GM06990 (cell line): ENCODE data around the genes PMM1, DESI1 and SHISA8.

DNA sequence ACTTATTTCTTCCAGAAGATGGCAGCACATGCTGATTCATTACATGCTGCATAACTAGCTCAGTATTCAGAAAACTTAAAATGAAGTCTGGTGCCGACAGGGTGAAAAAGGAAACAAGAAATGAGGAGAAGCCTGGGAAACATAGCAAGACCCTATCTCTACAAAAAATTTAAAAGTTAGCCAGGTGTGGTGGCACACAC is 28.4 kb upstream of the RBX1 start:
- RRBS: no CpG with 5 or more reads among the region's 1 CpG

DNA sequence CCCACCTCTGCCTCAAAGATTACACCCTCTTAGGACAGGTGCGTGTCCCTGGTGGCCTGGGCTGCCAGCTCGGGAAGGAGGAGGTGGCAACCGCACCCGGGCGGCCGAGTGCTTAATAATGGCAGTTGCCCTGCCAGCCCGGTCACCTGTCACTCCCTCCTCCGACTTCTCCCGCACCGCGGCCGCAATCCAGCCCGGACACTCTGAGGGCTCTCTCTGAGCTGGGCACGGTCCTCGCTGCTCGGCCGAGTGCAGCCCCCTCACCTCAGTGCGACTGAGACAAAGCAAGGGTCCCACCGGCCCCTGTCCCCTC is 8.2 kb upstream of the L3MBTL2 start:
- RRBS: 15% methylated on average over 13 of the region's 19 CpGs

GRCh38 chr22:41216935-41217444 is 11.9 kb downstream of the L3MBTL2 start:
- RRBS: no CpG with 5 or more reads among the region's 14 CpGs

- RRBS: no CpG with 5 or more reads among the region's 6 CpGs
Observed at GRCh38 chr22:41223227-41223797, 17.4 kb downstream of the CHADL start.

GRCh38 chr22:41242734-41243328 is 2.1 kb upstream of the CHADL start:
- RRBS: no CpG with 5 or more reads among the region's 17 CpGs

DNA sequence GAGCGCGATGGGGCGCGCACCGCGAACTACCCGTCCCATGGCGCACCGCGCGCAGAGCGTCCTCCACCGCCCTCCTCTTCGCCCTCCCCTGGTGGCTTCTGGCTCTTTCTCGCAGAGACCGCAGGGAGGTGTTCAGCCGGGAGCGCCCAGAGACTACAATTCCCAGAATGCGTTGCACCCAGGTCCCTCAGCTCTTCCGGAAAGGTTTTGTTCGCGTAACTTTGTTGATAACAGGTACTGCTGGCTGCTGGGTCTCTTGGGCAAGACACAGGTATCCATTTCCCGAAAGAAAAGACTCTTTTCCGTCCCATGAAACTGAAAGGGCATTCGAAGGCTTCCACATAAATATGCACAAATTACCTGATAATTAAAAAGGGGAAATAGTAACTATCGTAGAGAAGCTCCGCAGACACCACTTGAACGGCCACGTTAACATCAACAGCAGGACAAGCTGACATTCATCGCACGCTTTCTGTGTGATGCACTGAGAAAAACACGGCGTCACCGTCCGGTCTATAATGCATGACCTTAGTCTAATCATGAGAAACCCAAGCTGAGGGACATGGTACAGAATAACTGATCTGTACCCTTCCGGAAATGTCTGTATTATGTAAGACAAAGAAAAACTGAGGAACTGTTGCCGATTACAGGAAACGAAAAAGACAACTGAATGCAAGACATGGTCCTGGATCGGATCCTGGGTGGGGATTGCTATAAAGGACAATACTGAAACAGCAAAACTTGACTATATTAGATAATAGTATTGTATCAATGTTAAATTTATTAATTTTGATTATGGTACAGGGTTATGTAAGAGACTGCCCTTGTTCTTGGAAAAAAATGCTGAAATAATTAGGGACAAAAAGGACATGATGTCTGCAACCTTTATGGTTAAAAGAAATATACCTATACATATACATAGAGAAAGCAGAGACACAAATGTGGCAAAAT is 612 bp upstream of the RANGAP1 start:
- RRBS: 5% methylated on average over 6 of the region's 39 CpGs

DNA sequence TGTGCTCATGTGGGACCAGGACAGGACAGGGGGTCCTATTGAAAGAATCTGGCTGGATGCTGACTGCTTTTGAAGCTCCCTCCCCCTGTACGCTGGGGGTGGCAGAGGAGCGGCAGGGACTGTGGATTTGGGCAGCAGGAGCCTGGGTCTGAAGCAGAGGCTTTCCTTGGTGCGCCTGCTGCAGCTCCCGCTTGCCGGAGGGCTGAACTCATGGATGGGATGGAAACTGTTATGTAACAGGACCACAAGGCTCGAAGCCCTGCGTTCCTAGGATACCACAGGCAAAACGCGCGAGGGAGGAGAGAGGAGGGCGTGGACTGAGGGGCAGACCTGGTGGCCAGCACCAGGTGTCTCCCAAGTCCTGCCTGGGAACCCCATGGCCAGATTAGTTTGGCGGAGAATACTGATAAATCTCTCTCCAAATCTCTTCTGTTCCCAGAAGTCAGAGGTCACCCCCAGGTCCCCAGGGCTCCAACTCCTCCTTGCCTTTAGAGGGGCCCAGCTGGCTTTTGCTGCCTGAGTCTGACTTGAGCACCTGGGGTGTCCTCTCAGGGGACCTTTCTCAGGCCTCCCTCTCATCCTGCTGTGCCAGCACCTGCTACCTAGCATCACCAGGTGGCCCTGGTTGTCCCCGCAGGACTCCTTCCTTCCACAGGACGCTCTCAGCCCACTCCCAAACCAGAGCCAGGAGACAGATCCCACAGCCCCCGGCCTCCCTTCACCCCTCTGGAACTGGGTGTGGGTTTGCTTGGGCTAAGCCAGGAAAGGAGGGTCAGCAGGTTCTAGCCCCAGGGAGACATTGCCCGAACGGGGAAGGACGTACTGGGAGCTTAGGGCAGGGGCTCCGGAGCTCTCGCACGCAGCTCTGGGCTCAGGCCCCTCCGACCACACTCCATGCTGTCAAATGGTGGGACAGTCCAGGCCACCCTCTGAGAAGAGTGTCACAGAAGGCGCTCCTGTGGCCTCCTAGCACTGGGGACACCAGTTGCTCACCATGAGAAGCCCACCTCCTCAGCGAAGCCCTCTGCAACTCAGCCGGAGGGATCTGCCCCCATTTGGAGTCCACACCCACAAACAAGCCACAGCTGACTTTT is 13.5 kb upstream of the TEF start:
- RRBS: no CpG with 5 or more reads among the region's 25 CpGs

DNA sequence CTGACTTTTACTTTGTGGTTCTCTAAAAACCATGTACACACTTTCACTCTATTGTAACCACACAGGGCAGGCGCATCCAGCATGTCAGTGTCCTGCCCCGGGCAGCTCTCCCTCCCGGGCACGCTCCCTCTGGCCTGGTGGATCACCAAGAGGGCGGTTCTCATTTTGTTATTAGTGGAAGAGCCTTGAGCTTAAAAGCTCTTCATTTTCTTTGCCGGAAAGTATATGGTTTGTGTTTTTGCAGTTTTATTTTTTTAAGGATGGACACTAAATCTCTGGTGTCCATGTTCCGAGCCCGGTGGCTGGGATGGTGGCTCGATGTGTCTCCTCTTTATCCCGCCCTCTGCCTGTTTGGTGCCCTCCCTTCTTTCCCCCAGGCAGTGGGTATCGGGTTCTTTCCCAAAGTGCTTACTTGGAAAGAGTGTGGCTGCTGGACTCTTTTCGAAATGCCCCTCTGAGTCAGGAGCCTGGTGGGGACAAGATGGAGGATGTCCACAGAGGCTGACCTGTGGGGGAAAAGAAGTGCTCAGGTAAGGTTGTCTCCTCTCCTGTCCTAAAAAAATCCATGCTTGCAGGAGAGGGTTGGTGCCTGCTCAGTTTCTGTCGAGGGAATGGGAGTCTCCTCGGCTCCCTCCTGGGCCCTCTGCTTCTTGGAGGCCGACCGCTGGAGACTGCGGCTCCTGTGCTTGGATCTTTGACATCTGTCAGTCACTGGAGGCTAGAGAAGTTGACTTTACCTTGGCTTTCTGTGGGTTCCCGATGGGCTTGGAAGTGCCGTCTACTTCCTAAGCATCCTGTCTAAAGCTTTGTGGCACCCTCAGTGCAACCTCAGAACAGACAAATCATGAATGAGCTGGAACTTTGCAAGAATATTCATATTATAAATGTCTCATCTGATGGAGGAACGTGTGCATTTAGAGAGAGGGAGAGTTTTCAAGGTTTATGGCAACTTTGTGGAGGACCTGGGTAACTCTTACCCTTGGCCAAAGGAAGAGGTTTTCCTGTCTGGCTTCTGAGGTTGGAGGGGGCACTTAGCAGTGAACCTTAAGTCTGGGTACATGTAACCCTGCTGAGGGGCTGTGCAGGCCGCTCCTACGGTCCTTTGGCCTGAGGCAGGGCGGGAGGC is 16.3 kb downstream of the TEF start:
- RRBS: no CpG with 5 or more reads among the region's 23 CpGs

DNA sequence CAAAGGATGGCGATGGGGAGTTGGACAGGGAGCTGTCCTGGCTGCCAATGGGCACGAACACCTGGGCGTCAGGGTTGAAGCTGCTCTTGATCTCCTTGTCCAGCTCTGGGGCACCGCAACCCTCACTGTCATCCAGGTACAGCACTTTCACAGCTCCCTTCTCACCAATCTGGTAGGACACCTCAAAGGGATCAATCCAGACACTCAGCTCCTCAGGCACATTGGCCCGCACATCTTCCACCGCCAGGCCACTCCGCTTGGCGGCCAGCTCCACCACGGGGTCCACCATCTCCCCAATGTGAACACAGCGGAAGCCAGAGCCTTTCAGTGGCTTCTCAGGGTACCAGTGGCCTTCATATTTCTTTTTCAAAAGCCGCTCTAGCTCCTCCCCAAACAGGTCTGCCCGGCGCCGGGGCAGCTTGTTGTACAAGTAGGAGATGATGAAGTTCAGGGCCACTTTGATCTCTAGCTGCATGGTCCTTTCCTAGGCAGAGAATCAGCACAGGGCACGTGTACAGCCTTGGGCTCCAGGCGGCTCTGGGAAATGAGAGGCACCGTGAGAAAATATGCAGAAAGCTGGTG is 9.6 kb downstream of the TOB2 start:
- RRBS: no CpG with 5 or more reads among the region's 17 CpGs

- RRBS: 12% methylated on average over 1 of the region's 25 CpGs
Observed at GRCh38 chr22:41444827-41445705, 1.5 kb downstream of the TOB2 start.

- RRBS: no CpG with 5 or more reads among the region's 2 CpGs
Observed at GRCh38 chr22:41523092-41523459, 21.2 kb downstream of the POLR3H start.

GRCh38 chr22:41524501-41525713 is 19.4 kb downstream of the POLR3H start:
- RRBS: no CpG with 5 or more reads among the region's 31 CpGs

- RRBS: 95% methylated on average over 1 of the region's 5 CpGs
Observed at GRCh38 chr22:41531470-41531709, 12.9 kb downstream of the POLR3H start.

GRCh38 chr22:41589668-41590433 is at the start of gene PMM1:
TSS of gene PMM1 (minus strand) at chr22:41589840.
- RRBS: 5% methylated on average over 3 of the region's 56 CpGs

- RRBS: 4% methylated on average over 29 of the region's 41 CpGs
Observed at GRCh38 chr22:41620595-41621123, at the start of gene DESI1. TSS of gene DESI1 (minus strand) at chr22:41621043.

GRCh38 chr22:41681643-41682291 is 6.9 kb downstream of the SNU13 start:
- RRBS: no CpG with 5 or more reads among the region's 33 CpGs

DNA sequence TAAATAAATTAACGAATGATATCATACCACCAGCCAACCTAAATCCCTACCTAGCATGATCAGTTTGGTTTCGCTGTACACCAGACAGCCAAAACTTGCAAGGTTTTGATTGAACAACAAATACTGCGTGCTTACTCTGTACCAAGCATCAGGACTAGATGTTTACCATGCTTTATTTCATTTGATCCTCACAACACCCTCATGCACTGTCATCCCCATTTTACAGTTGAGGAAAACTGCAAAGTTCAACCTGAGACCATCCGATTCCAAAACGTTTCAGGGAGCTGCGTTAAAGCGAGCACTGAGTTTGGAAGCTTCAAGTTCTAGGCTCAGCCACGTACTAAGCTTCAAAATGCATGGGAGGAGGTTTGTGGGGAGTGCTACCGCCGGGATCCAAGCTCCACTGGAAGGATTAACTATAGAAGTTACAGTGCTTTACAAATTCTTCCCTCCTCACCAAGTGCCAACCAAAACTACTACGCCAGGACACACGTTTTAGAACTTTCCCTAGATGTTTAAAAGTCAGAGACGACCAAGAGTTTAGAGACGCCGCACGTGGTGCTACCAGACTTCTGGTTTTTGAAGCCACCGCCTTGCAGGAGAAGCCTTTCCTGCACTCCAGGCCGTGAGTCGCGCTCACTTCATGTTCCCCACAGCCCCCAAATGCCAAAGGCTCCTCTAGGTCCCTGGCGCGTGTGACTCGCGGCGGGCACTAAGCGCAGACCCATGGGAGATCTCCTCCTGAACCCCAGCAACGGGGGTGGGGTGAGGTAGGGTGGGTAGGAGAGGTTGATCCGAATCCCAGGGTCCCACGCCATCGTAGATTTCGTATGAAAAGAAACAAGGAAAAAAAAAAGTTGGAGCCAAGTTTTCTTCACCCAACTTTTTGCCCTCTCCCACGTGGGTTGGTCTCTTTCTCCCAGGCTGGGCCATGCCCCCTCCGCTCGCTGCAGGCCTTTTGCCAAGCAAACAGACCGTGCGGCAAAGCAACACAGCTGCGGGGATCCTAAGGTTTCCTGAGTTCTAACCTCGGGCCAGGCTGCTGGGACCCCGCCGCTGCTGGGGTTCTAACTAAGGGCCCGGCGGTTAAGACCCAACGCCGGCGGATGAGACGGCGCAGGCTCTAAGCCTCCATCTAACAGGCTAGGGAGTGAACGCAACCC is 699 bp downstream of the SNU13 start:
- RRBS: 3% methylated on average over 5 of the region's 48 CpGs

DNA sequence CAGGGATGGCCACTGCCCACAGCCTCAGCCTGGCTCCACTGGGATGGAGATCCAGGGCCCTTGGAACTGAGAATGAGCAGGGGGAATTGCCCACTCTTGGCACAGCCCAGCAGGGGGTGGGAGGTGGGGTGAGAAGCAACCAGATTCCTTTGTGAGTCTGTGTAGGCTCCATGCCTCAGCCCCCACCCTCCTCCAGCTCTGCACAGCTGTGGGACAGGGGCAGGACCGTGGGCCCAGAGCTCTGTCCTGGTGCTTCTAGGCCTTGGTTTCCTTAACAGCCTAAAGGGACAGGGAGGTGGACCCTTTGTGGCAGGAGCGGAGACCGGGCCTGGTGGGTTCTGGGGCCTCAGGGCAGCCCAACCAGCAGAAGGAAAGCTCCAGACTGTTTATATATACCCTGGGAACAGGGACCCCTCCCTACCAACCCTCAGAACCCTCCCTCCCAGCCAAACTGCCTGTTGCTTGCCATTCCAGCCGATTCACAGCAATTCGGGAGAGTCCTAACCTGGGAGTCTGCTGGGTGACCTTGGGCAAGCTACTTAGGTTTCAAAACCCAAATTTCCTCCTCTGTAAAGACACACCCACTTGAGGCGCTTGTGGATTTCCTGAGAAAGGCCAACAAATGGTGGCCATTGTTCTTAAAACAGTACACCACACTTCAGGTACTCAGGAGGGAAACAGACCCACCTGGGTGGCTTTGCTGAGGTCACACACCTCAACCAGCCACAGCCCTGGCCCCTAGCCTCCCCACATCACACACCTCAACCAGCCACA is 6.6 kb downstream of the SHISA8 start:
- RRBS: no CpG with 5 or more reads among the region's 6 CpGs

GRCh38 chr22:41914151-41915380 is at the start of gene SHISA8:
TSS of gene SHISA8 (minus strand) at chr22:41915074.
- RRBS: 3% methylated on average over 112 of the region's 180 CpGs

DNA sequence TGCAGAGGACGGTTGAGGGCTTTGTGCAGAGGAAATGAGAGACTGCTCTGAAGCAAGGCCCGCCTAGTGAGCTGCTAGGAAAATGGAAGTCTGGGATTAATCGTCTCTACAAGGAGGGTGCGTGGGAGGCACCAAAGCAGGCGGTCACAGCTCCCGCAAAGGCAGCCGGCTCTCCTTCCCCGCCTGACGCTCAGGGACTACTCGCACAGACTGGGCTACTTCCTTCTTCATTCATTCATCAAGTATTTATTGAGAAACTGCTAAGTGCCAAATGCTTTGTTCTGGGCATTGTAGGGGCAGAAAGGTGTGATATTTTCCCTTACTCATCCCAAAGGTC is 463 bp upstream of the NAGA start:
- RRBS: no CpG with 5 or more reads among the region's 10 CpGs